ENCODE data around the gene ATR.

DNA sequence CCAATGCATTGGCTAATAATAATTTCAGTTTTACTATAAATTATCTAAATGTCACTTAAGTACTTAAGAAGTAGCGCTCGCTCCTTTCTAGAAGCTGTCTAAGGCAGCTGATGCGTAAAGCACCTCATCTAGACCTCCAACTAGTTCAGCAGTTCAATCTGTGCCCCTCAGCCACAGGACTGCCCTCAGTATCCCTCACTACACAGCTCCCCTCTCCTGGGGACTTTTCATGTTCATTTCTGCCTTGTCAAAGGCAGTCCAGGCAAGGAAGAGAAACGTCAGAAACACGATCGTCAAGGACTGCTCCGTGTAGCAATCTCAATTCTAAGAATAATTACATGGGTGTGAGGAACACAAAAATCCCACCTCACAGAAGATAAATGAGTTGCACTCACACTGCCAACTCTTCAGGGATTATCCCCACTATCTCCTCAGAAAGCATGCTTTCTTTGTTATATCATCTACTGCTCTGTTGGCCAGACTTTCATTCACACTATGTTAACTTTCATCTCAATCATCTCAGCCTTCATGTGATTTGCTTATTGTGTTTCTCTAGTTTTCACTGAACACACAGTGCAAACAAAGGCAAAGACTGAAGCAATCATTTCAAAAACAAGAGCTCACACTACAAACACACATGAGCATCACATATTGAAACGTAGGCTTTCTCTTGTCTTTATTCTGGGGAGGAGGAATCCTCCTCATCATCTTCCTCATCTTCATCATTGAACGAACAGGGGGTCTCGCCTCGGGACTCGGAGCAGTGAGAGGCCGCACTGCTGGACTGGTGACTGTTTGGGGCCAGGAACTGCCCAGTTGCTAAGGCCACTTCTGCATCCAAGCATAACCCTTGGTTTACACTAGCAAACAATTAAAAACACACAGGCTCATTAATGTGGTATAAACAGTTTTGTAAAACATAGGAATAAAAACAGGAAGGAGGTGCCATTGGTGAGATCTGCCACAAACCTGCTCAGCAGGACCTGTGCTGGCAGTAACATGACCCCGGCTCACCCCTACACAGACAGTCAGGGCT, 75.7 kb downstream of the ATP1B3 start:
- RRBS = no CpG with 5 or more reads among the region's 14 CpGs

GRCh38 chr3:141960360-141960652, 83.9 kb downstream of the ATP1B3 start:
- RRBS = no CpG with 5 or more reads among the region's 3 CpGs

GRCh38 chr3:142210542-142211183, 14.7 kb downstream of the GK5 start:
- RRBS = no CpG with 5 or more reads among the region's 4 CpGs

DNA sequence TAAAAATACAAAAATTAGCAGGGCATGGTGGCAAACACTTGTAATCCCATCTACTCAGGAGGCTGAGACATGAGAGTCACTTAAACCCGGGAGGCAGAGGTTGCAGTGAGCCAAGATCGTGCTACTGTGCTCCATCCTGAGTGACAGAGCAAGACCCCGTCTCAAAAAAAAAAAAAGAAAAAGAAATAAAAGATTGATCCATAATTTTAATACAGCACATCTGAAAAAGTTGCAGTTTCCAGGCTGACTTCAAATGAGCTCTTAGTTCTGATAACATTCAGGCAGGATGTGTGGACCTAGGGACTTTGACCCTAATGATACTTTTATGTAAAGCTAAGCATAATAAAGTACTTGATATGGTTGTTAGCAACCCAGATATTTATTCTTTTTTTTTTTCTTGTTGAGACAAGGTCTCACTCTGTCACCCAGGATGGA, 10.7 kb upstream of the GK5 start:
- RRBS = no CpG with 5 or more reads among the region's 3 CpGs

DNA sequence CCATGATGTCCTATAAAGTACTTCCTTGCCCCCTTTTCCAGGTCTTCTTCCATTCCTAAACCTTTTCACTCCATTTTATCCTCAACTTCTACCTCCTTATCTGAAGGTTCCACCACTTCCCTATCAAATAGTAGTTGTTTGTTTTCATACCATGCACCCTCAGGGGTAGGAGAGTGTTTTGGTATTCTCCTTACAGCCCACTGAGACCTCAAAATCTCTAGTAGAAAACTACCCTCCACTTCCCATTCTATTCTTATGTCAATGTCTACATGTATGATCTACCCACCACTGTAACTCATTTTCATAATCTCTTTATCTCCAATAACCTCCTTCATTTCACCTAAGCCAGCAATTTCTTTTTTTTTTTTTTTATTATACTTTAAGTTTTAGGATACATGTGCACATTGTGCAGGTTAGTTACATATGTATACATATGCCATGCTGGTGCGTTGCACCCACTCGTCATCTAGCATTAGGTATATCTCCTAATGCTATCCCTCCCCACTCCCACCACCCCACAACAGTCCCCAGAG, 55.8 kb downstream of the XRN1 start:
- RRBS = no CpG with 5 or more reads among the region's 2 CpGs

DNA sequence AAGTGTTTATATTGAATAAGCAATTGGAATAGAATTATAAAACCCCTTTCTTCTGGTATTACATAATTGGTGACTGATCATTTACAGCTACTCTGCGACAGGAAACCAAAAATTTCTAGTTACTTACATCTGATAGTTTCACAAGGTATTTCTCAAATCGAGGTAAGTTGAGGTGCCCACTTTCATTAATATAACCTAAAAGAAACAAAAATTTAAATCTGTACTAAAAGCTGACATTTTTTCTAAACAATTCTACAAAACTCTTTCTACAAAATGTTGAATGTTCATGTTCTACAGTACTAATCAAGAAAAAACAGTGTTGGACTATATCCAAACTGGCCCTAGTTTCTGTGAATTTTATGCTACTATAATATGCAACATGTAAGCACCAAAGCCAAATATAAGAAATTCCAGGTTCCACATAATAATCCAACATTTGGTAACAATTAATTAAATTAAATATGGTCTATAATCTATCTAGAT, 26.4 kb downstream of the XRN1 start:
- RRBS = no CpG with 5 or more reads among the region's 2 CpGs

- RRBS = 2% methylated on average over 21 of the region's 71 CpGs
These were observed at the start of gene ATR for GRCh38 chr3:142577905-142579141. Gene ATR, minus strand, starts transcription at chr3:142578733.

- RRBS = no CpG with 5 or more reads among the region's 6 CpGs
These were observed 54.1 kb downstream of the PLS1 start for GRCh38 chr3:142650068-142650849.

GRCh38 chr3:142987606-142987965, 13.8 kb upstream of the U2SURP start:
- RRBS = no CpG with 5 or more reads among the region's 6 CpGs

- RRBS = no CpG with 5 or more reads among the region's 1 CpG
These were observed 182.6 kb downstream of the CHST2 start for GRCh38 chr3:143302281-143302480.

DNA sequence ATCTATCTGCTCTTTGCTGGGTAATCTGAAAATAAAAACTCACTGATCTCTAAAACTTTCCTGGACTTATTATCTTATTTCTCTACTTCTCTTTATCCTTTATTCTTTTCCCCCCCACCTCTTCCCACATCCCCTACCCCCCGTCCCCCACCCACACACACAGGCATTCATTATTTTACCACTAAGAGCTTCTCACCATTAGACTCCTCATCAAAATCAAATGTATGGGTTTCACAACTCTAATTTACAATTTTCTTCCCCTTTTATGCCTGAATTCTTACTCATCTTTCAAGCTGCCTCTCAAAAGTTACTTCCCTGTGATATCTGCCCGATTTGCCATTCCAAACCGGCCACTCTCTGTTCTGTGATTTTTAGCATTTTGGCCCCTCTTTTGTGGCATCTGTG, 42.3 kb downstream of the SLC9A9 start:
- RRBS = no CpG with 5 or more reads among the region's 3 CpGs

DNA sequence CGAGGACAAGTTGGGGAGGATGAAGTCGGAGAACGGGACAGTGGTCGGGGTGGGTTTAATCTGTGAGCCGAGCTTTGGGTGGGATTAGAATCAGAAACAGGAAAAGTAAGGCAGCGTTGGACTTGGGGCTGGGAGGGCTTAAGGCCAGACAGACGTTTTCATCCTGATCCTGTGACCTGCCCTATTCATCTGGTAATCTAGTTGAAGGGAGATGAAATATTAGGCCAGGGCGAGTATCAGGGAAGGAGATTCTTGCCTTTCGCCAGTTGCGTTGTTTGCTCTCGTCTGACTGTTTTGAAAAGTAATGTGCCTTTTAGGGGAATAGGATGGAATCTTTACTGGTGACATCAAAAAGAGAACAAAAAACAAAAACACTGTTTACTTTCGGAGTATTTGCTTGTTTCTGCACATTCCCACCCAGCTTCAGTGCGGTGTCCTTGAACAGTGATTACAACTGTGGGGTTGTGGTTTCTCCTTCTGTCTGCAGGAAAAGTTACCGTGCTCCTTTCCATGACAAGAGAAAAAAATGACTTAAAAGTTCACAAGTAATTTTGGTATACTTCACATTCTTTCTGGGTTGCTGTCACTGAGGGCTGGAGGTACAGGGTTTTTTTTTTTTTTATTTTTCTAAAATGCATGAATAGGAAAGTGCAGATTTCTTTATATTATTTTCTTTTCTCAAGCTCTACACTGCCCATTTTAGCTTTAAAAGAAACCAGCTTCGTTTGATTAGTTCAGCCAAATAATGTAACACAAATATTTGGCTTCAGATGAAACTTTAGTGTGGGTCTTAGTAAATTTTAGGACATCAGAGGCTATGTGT, 2.1 kb downstream of the DIPK2A start:
- RRBS = no CpG with 5 or more reads among the region's 15 CpGs

GRCh38 chr3:144909580-144909813, 937.9 kb downstream of the DIPK2A start:
- RRBS = no CpG with 5 or more reads among the region's 1 CpG

DNA sequence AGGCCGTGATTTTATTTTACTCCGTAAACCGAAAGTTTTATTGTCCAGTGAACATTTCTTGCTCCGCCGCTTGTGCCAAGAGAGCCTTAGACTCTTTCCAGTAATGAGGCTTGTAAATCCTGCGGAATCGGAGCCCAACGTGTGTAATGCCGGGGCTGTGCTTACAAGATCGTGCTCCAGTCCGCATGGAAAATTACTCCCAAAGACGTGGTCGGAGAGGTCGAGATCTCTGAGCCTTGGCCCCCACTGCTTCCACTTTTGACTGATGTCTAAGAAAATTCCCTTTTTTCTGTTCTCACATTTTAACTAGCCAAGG, 691 bp upstream of the PLOD2 start:
- RRBS = no CpG with 5 or more reads among the region's 14 CpGs

GRCh38 chr3:146238847-146239658, 11.9 kb downstream of the PLSCR4 start:
- RRBS = no CpG with 5 or more reads among the region's 1 CpG

- RRBS = no CpG with 5 or more reads among the region's 5 CpGs
These were observed 88.7 kb upstream of the PLSCR4 start for GRCh38 chr3:146339596-146339981.

- RRBS = no CpG with 5 or more reads among the region's 7 CpGs
These were observed 1.1 kb upstream of the PLSCR2 start for GRCh38 chr3:146470407-146470858.

GRCh38 chr3:146510005-146510511, 34.3 kb downstream of the PLSCR1 start:
- RRBS = no CpG with 5 or more reads among the region's 1 CpG

DNA sequence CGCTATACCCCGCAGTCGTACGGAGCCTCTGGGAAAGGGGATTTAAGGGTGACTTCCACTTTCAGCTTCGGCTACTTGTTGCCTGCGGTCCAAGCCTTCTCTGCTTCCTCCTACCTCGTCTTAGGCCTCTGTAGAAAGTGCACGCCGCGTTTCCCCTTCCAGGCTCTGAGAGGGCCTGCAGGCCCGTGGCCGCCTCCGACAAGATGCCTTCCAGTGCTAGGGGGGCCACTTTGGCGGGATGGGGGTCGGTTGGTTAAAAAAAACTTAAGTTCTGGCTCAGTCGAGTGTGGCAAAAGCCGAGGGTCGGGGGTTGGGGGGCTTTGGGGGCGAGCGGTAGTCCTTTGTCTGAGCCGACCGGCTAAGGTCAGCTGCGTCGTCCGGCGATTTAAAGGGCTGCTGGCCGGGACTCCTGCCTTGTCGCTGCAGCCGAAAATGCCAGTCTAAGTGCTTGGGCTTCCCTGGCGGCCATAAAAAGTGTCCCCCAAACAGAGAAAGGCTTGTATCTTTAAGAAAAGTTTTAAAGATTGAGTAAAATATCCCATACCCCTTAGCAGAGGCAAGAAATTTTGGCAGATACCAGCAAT, 8.0 kb downstream of the ZIC4 start:
- RRBS = no CpG with 5 or more reads among the region's 30 CpGs

DNA sequence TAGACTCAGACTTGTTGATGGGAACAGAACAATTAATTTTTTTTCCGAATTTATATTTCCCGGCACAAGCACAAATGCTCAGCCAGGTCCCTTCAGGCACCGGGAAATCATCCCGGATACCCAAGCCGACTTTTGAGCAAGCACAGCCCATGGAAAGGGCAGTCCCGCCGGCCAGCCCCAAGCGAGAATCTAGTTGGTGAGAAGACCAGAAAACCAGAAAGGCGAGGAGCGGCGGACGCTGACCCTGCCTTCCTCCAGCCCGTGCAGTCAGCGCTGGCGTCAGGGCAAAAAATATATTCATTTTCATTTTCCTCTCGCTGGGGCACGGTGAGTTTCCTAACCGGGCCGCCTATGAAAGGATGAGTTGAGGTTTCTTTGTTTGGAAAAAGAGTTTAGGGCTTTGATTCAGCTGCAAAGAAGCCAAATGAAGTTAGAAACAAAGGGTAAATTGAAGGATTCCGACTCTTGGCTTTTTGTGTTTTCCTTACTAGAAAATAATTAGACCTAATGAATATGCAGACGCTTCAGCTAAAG, 883 bp upstream of the ZIC4 start:
- RRBS = 13% methylated on average over 4 of the region's 21 CpGs

Data from foreskin fibroblast (primary cell).